Right lobe of liver (tissue), 4 donors: ENCODE results near the gene PKDREJ.

DNA sequence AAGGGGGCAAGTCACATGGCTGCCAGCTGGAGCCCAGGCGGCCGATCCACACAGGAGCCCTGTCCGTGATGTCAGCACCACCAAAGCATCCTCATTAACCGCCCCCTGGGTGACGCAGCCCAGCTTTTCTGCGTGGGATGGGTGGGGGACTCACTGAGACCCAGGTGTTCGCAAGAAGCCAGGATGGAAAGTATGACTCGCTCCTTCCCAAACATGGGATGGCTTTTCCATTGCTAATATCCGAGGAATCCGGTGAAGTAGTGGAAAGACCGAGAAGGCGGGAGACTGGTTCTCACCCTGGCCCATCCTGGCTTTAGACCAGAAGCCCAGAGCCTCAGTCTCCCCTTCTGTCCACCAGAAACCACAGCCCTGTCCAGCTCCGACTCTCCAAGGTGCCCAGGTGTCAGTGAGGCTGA is 46.7 kb upstream of the WNT7B start:
- PRO-cap, 4 experiments: no peak in any of the 4 experiments
- RAMPAGE, long total RNA, 2 experiments: no peak in any of the 2 experiments

- PRO-cap, 4 experiments: no peak in any of the 4 experiments
- RAMPAGE, long total RNA, 2 experiments: no peak in any of the 2 experiments
These were observed 65.9 kb upstream of the WNT7B start for GRCh38 chr22:46042893-46043328.

- PRO-cap, 4 experiments: peak in 2 of 4 experiments; most common plus-strand start chr22:46044314 (in 1); most common minus-strand start chr22:46044392 (in 1)
- RAMPAGE, long total RNA, 2 experiments: no peak in any of the 2 experiments
These were observed 67.2 kb upstream of the WNT7B start for GRCh38 chr22:46044263-46044453.

GRCh38 chr22:46048155-46048782 is 71.3 kb upstream of the WNT7B start:
- PRO-cap, 4 experiments: no peak in any of the 4 experiments
- RAMPAGE, long total RNA, 2 experiments: no peak in any of the 2 experiments

- PRO-cap, 4 experiments: peak in 4 of 4 experiments; most common plus-strand start chr22:46080331 (in 3); most common minus-strand start chr22:46080518 (in 3)
- RAMPAGE, long total RNA, 2 experiments: no peak in any of the 2 experiments
These were observed 70.1 kb upstream of the PPARA start for GRCh38 chr22:46079879-46080958.

DNA sequence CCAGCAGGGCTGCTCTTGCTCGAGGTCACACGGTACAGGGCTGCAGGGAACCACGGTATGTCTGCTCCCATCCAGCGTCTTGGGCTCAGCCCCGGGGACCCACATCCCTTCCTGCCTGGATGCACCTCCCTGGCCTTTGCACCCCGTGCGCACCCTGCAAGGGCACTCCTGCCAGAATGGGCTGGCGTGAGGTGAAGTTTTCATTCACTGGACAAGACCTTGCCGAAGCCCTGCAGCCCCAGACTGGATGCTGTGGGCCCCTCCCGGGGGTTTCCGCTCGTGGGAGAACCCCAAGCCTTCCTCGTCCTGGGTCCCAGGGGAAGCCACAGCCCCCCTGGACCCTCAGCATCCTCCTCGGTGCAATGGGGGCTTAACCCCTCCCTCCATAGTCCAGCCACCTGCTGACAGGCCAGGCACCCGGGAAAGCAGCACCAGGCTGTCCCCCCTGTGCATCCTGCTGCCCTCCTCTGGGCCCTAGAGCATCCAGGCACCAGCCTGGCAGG is 41.8 kb upstream of the PPARA start:
- PRO-cap, 4 experiments: peak in 1 of 4 experiments; most common plus-strand start position 108 of the sequence (in 1)
- RAMPAGE, long total RNA, 2 experiments: no peak in any of the 2 experiments

DNA sequence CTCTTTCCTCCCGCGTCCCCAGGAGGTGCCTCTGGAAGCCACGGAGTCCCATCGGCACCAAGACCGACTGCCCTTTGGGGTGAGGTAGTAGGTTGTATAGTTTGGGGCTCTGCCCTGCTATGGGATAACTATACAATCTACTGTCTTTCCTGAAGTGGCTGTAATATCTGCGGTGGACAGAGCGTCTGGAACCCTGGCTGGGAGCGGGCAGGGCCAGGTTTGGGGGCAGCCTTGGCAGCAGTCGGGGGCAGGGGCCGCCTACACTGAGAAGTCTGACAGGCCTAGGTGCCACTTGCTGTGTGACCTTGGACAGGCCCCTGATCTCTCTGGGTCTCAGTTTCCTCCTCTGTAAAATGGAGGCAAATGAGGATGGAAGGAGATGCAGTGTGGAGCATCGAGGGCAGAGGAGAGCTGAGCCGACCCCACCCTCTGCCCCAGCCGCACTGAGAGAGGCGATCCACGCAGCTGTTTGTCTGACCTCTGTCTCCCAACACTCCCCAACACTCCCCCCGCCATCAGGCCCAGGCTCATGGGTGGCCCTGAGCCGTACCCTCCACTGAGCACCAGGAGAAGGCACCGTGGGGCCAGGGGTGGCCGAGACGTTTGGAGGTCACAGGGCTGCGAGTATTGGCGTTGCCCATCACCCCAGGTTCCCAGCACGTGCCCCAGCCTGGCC is 37.5 kb upstream of the PPARA start:
- PRO-cap, 4 experiments: no peak in any of the 4 experiments
- RAMPAGE, long total RNA, 2 experiments: no peak in any of the 2 experiments

GRCh38 chr22:46130800-46131447 is 19.4 kb upstream of the PPARA start:
- PRO-cap, 4 experiments: peak in 4 of 4 experiments; most common plus-strand start chr22:46131010 (in 2); most common minus-strand start chr22:46130906 (in 2)
- RAMPAGE, long total RNA, 2 experiments: no peak in any of the 2 experiments

DNA sequence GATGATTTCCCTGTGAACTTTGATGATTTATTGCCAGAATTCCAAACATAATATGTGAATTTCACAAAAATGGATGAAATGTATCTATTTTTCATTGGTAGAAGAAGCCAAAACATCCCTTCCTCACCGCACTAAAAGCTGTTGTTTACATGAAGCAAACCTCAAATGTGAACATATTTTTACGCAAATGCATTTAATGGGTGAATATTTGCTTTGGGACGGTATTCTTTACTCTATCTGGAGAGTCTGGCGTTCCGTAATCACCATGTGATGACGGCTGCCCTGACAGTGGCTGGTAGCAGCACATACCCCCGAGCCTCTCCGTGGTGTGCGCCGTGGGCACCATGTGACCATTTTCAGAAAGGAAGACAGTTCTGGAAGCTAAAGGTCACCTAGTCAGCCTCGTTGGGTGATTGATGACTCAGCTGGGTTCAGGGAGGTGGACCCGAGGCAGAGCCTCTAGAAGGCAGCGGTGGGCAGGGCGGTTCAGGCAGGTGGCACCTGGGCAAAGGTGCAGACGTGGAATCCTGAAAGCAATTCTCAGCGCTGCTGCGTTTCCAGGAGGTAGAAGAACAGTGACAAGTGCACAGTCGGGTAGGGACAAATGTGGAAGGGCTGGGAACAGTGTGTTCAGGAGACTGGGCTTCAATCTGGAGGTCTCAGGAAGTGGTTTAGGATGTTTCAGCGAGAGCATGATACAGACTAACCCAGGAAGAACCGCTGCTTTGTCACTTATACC is 45.3 kb downstream of the PPARA start:
- PRO-cap, 4 experiments: peak in 4 of 4 experiments; most common plus-strand start position 364 of the sequence (in 1); most common minus-strand start position 357 of the sequence (in 2)
- RAMPAGE, long total RNA, 2 experiments: no peak in any of the 2 experiments

- PRO-cap, 4 experiments: peak in 3 of 4 experiments; most common plus-strand start chr22:46219263 (in 3)
- RAMPAGE, long total RNA, 2 experiments: no peak in any of the 2 experiments
These were observed 31.0 kb downstream of the CDPF1 start for GRCh38 chr22:46219138-46219433.

GRCh38 chr22:46239347-46240646 is 10.3 kb downstream of the CDPF1 start:
- PRO-cap, 4 experiments: peak in 2 of 4 experiments; most common plus-strand start chr22:46239425 (in 2)
- RAMPAGE, long total RNA, 2 experiments: no peak in any of the 2 experiments

DNA sequence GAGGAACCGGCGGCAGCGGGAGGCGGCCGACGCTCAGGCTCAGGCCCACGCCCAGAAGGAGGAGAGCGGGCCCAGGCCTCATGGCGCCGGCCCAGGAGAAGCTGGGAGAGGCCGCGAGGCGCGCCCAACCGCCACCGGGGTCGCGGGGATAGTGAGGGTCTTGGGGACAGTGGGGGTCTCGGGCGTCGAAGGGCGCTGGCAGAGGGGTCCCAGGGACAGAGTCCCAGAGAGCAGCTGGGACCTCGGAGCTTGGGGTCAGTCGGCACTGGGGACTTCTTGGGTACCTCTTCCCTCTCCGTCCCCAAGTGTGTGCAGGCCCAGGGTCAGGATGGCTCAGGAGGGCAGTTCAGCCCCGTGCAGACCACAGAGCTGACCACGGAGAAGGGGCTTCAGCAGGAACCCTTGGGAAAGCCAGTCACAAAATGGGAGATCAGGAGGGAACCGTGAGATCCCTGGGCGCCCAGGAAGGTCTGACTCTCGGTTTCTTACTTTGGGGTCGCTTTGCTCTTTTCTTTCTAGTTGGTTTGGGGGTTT is at the start of gene PKDREJ:
Gene PKDREJ (minus strand): TSS at position 103 of the 534 bp plus-strand sequence.
- PRO-cap, 4 experiments: no peak in any of the 4 experiments
- RAMPAGE, long total RNA, 2 experiments: no peak in any of the 2 experiments

GRCh38 chr22:46289429-46290079 is 7.1 kb upstream of the GTSE1 start:
- PRO-cap, 4 experiments: peak in 1 of 4 experiments; most common plus-strand start chr22:46289530 (in 1)
- RAMPAGE, long total RNA, 2 experiments: no peak in any of the 2 experiments

DNA sequence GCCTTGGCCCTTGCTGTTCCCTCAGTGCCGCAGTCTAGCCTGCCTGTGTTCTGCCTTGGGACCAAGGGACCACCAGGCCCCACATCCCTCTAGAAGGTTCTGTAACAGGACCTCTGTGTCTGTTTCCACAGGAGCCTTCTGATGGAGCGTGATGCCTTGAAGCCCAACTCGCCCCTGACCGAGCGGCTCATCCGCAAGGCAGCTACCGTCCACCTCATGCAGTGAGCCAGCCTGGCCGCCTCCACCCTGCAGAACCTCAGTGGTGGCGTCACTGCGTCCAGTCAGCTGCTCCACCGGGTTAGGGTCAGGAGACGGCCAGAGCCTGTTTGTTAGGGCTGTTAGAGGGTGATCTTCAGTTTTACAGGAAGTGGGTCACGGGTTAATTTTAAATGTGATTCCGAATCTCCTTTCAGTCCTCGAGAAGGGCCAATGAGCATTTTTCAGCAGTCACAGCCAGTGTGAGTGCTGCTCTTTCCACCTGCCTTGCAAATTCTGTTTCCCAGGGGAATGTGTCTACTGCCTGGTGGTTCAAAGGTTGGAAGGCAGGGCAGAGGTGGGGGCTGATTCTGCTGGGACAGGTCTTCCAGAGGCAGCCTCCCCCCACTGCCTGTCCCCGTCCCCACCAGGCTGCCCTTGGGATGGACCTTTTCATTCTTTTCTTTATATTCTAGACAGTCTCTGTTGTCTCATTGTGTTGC is 3.9 kb upstream of the GTSE1 start:
- PRO-cap, 4 experiments: peak in 3 of 4 experiments; most common plus-strand start position 436 of the sequence (in 2); most common minus-strand start position 207 of the sequence (in 1)
- RAMPAGE, long total RNA, 2 experiments: no peak in any of the 2 experiments

DNA sequence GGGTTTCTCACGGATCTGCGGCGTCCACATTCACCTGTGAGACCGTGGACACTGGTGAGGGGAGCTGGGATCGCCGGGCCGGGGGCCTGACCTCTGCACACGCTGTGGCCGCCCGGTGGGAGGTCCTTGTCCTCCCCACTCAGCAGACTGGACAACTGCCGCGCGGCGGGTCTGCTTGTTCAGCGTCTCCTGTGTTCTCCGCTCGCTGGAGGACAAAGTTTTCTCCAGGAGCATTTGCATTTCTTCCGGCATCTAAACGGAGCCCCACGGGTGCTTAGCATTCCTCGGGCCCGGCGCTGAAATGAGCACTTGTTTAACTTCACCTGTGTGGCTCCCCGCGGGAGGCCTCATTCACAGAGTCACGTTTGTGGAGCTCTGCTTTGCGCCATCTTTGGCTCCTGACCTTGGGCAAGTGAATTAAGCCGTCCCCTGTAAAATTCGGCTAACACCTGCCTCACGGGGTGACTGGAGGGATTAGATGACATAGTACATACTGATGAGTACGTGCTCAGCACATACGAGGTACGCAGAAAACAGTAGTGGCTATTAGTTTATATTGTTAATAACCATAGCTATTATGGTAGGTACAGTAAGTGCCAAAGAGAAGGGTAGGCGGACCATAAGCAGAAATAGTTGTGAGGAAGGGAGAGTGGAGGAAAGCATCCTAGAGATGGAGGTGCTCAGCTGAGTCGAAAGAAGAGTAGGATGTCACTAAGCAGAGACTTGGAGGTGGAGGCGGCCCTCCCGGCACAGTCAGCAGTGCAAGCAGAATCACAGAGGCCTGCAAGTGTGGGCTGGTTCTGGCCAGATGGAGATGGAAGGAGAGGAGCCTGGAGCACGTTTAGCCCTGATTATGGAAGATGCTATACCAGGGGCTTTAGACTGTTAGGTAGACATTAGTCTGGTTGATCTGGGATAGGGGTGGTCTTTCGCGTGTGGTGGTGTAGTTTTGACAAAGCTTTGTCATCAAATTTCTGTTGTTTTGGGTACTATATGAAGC is 931 bp downstream of the TRMU start:
- PRO-cap, 4 experiments: peak in 1 of 4 experiments; most common minus-strand start position 149 of the sequence (in 1)
- RAMPAGE, long total RNA, 2 experiments: no peak in any of the 2 experiments

DNA sequence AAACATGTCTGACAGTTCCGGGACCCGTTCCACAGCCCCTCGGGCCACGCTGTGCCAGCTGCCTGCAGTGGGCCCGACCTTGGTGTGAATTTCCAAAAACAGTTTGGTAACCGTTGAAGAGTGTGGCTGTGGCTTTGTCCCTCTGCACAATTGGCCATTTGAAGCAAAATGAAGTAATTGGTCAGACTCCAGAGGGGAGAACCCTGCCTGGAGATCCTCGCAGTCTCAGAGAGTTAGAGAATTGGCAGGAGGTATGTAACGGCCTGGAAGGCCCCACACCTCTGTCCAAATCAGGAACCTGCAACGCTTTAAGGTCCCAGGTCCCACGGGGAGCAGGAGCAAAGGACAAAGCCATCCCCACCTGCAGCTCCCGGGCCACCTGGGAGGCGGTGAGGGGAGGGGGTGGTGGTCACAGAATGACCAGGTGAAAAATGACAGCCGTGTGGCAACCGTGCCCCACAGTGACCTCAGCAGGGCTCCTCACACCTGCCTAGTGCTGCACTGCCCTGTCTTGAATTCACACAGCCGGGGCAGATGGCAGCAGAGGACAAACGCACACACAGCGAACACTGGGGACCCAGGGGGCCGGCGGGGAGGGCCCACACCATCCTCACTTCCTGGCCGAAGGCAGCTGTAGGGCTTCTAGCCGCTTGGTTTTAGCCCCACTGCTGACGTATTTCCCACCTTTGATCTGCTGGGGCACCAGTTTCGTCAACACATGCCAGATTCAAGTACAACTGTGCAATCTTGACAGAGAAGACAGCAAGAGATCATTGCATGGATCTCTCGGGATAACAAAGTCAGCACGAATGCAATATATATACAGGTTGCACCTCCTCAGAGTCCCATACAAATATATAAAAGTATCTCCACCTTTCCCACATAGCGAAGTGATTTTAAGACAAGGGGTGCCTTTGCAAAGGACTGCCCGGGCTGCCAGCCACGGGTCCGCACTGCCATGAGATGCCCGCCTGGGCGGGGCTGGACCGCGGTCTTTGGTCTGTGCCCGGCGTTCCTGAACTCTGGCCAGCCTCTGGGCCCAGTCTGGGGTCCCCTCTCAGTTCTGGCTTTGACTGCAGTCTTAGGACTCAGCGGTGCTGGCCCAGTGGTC is 26.7 kb downstream of the TRMU start:
- PRO-cap, 4 experiments: peak in 4 of 4 experiments; most common plus-strand start position 753 of the sequence (in 4); most common minus-strand start position 616 of the sequence (in 2)
- RAMPAGE, long total RNA, 2 experiments: no peak in any of the 2 experiments

- PRO-cap, 4 experiments: peak in 2 of 4 experiments; most common plus-strand start chr22:46376944 (in 2)
- RAMPAGE, long total RNA, 2 experiments: no peak in any of the 2 experiments
These were observed 41.2 kb downstream of the TRMU start for GRCh38 chr22:46376769-46377122.

GRCh38 chr22:46430492-46431533 is 95.3 kb downstream of the TRMU start:
- PRO-cap, 4 experiments: no peak in any of the 4 experiments
- RAMPAGE, long total RNA, 2 experiments: no peak in any of the 2 experiments

- PRO-cap, 4 experiments: peak in 4 of 4 experiments; most common plus-strand start chr22:46548106 (in 3); most common minus-strand start chr22:46548061 (in 3)
- RAMPAGE, long total RNA, 2 experiments: no peak in any of the 2 experiments
These were observed 10.5 kb upstream of the CELSR1 start for GRCh38 chr22:46547812-46548372.

DNA sequence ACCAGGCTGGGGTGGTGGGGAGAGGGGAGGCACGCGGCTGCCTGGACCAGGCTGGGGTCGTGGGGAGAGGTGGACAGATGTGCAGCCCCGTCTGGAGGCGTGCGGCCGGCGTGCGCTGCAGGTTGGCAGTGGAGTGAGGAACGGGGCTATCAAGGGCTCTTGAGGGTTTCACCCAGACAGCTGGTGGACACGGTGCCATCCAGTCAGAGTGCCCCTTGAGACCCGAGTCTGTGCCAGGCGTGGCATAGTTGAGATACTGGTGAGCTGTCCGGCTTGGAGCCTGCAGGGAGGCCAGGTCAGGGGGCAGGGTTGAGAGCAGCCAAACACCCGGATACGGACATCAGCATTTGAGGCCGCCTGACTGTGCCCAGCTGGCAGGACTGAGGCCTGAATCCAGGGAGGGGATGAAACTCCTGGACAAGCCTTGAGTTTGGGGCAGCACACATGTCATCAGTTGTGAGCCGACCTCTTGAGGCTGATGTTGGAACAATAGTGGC is 1.5 kb upstream of the GRAMD4 start:
- PRO-cap, 4 experiments: no peak in any of the 4 experiments
- RAMPAGE, long total RNA, 2 experiments: no peak in any of the 2 experiments